Type B pancreatic cell (in vitro differentiated cells): ENCODE results near the genes TEX29, TUBGCP3 and ATP11A.

GRCh38 chr13:110665460-110666608 lies 40.1 kb downstream of the CARS2 start:
- PRO-cap = no peak

- PRO-cap = bidirectional peak, plus-strand start at chr13:110714666, minus-strand start at chr13:110714513
Observed at GRCh38 chr13:110713928-110714713, 621 bp downstream of the ING1 start.

DNA sequence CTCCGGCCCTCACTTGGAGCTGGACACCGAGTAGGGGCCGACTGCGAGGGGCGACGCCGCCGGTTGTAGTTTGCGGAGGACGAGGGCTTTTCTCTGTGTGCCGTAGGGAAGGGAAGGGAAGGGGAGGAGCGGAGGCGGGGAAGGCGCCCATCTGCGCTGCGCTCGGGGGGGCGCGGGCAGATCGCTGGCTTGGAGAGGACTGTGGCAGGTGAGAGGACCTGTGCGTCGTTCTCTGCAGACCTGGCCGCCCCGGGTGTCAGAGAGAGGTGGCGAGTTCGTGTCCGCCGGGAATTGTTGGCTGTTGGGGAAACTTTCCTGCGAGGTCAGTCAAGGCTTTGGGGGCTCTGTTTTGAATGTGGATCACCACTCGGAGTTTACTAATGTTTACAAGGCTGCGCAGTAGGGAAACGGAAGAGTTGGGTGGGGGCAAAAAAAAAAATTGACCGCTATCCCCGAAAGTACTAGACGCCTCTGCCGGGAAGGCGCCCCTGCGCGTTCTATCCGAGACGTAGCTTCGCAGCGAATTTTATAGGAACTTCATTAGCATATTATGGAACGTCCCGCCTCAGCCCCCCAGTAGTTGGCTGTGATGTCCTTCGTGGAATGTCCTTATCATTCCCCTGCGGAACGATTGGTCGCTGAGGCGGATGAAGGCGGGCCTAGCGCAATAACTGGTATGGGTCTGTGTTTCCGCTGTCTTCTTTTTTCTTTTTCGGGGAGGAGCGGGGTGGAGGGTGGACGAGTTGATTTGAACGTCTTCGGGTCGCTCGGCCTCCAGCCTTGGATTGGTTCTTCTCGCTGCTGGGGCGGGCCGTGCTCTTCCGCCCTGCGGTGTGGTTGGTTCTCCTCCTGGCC lies 1.6 kb downstream of the ING1 start:
- PRO-cap = bidirectional peak, plus-strand start at position 179 of the sequence, minus-strand start outside the sequence; bidirectional peak, plus-strand start at position 708 of the sequence, minus-strand start at position 499 of the sequence

- PRO-cap = no peak
Observed at GRCh38 chr13:110719094-110719348, 5.5 kb downstream of the ING1 start.

GRCh38 chr13:110889583-110890079 lies 25.2 kb downstream of the ANKRD10 start:
- PRO-cap = no peak

- PRO-cap = no peak
Observed at GRCh38 chr13:111121881-111122347, 6.8 kb downstream of the ARHGEF7 start.

- PRO-cap = no peak
Observed at GRCh38 chr13:111320429-111320823, at the start of gene TEX29. TEX29 (plus strand) TSS chr13:111320642.

- PRO-cap = no peak
Observed at GRCh38 chr13:111450708-111451448, 130.4 kb downstream of the TEX29 start.

DNA sequence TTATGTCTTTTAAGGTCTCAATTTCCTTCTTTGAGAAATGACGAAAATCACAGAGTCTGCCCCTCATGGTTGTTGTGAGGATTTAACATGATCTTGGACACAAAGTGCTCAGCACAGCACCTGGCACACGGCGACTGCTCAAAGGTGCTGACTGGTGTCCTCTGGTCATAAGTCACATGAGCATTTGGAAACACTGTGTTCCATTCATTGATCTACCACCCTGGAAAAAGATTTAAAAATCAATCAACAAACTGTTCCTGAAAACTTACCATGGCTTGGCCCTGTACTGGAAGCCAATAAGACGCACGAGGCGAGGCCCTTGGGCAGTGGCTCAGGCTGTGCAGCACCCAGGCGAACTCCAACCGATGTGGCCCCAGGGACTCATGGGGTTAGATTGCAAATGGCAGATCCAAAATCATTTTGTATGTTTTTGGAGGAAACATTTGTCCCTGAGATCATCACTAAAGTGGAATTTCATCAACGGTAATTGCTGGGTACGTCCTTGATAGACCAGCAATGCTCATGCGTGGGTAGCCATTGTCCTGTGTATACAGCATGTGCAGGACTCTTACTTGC lies 150.3 kb upstream of the SPACA7 start:
- PRO-cap = no peak

DNA sequence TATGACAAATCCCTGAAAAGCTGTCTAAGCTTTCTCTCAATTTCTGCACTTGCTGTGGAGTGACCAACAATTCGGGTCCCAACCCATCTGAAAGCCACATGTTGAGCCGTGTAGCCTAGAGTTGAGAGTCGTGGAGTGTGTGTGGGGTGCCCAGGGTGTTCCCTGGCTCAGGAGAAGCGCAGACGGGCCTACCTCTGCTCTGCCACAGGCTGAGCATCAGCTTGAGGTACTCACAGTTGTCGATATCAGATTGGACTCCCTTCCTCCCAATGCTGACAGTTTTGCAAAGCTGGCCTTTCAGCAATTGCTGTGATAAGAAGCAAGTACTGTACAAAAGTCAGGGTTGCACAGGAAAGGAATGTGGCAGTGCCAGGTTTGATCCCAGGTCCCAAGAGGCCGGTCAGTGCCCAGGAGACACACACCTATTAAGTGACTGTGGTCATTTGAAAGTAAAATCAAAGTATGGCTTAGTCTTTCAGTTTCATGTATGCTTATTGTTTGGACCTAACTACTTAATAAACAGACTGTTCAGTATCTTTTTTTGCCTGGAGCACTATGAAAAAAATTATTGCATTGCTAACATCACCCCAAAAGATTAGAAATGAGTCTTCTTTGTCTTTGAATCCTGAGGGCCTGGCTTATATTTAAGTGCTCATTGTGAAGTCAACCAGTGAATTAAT lies 133.3 kb upstream of the SPACA7 start:
- PRO-cap = no peak

DNA sequence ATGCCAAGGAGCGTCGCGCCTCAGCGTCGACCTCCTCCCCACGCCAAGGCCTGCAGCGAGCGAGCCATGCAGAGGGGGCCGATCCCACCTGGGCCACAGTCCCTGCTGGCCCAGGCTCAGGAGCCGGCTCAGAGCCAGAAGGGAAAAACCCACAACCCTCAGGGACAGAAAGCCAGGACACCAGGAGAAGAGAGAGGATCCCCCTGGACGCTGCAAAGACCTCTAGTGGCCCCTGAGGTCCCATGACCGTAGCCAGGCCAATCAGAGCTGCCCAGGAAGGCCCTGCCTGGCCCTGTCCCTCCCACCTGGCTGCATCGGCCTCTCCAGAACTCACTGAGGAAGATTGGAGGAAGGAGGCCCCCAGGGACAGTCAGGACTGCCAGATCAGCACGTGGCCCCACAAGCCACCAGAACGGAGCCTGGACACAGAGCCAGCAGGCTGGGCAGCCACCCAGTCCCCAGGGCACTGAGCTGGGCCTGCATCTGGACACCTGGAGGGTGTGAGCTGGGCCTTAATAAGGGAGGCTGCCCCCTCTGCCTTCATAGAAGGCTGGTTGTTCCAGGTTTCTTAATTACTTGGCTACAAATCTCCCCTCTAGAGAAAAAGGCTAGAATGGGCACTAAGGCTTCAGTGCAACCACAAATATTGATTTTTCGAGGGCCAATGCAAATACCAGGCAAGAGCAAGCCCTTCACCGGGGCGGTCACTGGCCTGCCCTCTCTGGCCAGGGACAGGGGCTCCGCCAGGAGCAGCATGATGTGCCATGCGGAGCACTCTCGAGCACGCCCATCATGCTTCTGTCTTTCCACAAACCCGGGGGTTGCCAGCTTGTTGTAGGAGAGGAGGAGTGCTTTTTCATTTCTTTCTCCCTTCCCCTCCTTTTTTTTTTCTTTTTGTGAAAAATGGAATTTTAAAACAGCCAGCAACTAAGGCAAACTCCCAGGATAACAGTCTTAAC lies 128.0 kb upstream of the SPACA7 start:
- PRO-cap = no peak

DNA sequence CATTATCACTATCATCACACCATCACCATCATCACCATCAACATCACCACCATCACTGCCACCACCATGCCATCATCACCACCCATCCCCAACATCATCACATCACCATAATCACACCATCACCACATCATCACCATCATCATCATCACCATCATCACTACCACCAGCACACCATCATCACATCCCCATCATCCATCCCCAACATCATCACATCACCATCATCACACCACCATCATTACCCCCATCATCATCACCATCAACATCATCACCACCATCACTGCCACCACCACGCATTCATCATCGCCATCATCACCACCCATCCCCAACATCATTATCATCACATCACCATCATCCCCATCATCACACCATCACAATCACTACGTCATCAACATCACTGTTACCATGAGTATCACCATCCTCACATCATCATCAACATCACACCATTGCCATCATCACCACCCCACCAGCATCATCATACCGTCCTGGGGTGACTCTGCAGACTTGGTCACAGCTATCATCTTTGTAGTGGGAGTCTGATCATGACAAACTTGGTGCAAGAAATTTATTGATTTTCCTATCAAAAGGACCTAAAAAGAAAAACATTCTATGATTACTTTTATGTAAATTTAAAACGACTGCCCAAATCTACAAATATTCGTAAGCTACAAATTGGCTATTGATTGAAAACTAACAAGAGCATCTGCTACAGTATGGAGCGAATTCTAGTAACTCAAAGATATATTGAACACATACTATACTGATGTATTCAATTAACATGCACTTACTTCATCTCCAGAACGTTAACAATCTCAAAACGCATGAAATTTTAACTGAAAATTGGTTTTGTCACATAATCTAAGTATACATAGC lies 61.3 kb downstream of the TUBGCP3 start:
- PRO-cap = no peak

DNA sequence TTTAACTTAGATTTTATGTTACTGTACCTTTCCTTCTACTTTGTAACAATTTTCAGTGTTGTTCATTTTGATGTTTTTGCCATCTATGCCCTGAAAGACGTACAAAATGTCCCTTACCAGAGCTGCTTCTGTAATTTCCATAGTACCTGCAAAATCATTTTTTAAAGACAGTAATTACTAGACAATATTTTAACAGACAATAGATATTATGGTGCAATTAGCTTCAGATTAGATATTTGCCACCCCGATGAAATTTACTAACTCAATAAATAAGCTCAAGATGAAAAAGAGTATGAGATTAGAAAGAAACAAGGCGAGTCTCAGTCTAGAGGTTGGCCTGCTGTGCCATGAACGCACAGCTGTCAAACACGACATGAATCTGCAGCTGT lies 33.1 kb downstream of the TUBGCP3 start:
- PRO-cap = no peak

DNA sequence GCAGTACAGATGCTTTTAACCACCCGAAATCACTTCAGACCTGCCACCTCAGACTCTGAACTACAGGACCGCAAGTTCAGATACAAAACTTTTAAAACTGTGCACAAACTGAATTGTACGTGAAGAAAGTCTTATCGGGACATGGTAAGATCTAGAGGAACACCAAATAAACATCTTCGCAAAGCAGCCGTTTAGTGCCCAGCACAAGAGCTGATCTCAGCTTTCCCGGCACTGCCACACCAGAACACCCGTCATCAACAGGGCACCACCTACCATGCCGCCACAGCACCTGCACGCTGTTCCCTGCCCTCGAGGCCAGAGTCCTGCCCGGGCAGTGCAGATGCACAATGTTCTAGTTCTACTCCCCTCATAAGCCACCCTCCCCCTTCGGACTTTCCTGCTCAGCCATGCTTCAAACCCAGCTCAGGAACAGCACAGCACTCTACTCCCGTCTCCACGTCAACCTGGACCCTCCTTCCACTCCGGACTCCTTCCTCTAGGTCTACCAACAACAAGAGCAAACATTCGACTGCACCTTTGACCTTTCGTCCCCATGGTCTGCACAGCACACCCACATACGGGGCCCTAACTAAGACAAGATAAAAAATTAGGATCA lies 25.2 kb downstream of the TUBGCP3 start:
- PRO-cap = no peak

- PRO-cap = bidirectional peak, plus-strand start at chr13:112587563, minus-strand start at chr13:112587588; bidirectional peak, plus-strand start at chr13:112588238, minus-strand start at chr13:112588087
Observed at GRCh38 chr13:112587179-112588403, at the start of gene TUBGCP3. TUBGCP3 (minus strand) TSS chr13:112588153.

DNA sequence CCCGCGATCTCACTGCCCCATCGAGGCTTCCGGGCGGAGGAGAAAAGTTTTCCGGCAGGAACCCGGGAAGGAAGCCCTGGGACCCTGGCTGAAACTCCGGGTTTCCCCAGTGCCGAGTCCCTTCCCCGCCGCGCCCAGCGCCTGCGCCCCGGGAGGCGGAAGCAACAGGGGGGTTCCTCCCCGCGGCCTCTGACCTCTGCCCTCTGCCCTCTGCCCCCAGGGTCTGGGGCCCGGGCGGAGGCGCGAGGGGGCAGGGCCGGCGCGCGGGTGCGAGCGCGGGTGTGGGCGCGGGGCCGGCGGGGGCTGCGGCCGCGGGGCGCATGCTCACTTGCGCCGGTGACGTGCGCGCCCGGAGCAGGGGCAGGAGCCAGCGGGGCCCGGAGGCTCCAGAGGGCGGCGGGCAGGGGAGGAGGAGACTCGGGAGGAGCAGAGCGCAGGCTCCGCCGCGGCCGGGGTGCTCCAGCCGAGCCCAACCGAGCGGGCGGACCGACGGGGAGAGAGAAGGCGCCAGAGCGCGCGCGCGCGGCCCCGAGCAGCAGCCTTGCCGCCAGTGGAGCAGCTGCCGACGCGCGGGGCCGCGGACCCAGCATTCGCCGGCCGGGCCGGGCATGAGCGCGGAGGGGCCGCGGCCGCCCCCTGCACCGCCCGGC lies at the start of gene ATP11A:
ATP11A (plus strand) TSS at position 389 of the 650 bp plus-strand sequence.
- PRO-cap = bidirectional peak, plus-strand start at position 389 of the sequence, minus-strand start at position 139 of the sequence

- PRO-cap = no peak
Observed at GRCh38 chr13:112768613-112769225, 78.9 kb downstream of the ATP11A start.

- PRO-cap = no peak
Observed at GRCh38 chr13:112814762-112815369, 125.0 kb downstream of the ATP11A start.

DNA sequence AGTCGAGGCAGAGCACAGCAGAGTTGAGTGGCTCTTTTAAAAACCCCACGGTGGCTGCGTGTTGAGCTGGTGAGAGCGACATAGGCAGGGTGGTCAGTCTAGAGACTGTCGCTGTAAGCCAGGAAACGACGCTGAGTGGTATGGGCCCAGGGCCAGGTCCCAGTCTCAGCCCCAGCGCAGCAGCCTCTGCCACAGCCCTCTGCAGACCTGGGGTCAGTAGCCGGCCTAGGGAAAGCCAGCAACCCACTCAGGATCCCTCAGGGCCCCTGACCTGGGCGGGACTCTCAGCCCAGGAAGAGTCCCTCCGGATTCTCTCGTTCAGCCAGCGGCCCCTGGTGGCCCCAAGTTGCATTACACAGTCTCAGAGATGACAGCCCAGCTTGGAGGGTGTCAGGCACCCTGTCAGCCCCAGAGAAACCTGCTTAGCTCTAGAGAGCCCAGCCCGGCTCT lies 94.6 kb upstream of the MCF2L start:
- PRO-cap = no peak

DNA sequence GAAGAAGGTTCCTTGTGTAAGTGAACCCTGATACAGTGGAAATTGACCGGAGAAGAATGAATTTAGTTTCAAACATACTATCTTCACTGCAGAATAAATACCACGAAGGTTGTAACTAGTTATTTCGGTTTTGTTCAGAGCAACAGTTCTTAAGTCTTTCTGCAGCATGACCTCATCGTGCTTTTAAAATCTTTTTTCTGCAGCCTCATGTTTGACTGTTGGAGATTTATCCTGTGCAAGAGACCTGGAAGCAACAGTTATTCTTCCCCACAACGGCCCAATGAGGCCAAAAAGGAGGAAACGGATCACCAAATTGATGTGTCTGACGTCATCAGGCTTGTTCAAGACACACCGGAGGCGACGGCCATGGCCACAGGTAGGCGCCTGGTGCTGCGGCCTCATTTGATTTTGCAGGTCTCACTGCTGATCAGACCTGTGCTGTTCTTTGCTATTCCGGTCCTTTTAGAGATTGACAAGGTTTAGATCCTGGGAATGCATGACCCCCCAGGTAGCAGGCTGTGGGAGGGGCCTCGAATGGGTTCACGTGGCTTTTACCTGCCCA lies 66.9 kb upstream of the MCF2L start:
- PRO-cap = no peak